Subcutaneous preadipocyte (primary cell): Measurements from ENCODE around the genes MBD3L5, MBD3L2, MCOLN1 and LRRC8E.

- CAGE, long polyA plus RNA, result no peak
Observed at GRCh38 chr19:6773100-6774168, 926 bp downstream of the VAV1 start.

DNA sequence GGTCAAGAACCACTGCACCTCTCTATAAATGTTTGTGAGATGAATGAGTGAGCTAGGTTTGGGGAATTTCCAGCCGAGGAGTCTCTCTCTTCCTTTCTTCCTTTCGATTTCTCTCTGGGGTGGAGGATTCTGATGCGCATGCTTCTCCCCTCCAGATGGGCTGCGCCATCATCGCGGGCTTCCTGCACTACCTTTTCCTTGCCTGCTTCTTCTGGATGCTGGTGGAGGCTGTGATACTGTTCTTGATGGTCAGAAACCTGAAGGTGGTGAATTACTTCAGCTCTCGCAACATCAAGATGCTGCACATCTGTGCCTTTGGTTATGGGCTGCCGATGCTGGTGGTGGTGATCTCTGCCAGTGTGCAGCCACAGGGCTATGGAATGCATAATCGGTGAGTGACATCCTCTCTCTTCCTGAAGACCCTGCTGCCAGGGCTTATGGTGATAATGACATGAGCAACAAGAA lies 38.9 kb downstream of the ADGRE1 start:
- CAGE, long polyA plus RNA, result no peak

DNA sequence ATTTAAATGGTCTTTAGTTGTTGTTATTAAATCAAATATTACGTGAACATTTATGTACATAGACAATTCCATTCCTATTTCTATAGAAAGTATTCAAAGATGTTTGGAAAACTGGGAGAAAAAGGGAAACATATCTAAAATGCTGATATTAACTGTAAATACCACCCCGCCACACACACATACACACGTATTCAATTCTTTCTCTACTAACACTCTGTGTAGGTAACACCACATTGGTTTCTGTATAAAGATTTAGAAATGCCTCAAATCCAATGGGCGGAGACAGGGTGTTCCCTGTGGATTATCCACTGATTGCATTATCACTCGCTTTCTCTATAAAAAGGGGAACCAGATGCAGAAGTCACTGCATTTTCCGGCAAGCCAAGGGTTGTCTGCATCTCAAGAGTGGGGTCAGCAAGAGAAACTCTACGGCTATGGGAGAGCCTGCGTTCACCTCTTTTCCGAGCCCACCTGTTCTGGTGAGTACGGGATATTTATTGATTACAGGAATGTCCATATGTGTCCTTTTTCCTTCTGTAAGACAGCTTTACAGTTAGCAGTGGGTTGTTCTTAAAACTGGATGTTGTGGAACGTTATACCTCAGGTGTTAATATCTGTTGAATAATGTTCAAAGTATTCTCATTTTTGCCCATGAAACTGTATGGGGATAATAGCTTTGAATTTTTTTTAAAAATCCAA lies at the start of gene MBD3L5:
MBD3L5 (plus strand) TSS at position 401 of the 699 bp plus-strand sequence.
- CAGE, long polyA plus RNA, result no peak

GRCh38 chr19:7048981-7049520 lies at the start of gene MBD3L2:
MBD3L2 (plus strand) TSS chr19:7049321.
- CAGE, long polyA plus RNA, result no peak

- CAGE, long polyA plus RNA, result no peak
Observed at GRCh38 chr19:7192200-7193106, 101.8 kb downstream of the INSR start.

DNA sequence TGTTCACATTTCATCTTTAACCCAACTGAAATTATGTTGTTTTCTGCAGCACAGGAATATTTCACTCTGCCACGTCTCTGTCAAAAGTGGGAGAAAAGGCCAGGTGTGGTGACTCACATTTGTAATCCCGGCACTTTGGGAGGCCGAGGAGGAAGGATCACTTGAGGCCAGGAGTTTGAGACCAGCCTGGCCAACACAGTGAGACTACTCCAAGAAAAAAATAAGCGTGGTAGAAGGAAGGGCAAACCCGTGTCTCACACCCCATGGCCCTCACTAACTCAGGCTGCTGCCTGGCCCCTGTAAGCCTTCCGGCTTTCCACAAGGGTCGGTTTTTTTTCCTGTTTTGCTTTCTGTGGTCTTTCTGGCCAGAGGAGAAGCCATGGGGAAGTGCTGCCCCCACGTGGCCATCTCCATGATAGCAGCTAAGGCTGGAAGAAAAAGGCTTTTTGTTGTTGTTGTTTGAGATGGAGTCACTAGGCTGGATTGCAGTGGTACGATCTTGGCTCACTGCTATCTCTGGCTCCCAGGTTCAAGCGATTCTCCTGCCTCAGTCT lies 7.8 kb upstream of the ARHGEF18 start:
- CAGE, long polyA plus RNA, result no peak

GRCh38 chr19:7390941-7391993 lies 42.5 kb downstream of the ARHGEF18 start:
- CAGE, long polyA plus RNA, result no peak

DNA sequence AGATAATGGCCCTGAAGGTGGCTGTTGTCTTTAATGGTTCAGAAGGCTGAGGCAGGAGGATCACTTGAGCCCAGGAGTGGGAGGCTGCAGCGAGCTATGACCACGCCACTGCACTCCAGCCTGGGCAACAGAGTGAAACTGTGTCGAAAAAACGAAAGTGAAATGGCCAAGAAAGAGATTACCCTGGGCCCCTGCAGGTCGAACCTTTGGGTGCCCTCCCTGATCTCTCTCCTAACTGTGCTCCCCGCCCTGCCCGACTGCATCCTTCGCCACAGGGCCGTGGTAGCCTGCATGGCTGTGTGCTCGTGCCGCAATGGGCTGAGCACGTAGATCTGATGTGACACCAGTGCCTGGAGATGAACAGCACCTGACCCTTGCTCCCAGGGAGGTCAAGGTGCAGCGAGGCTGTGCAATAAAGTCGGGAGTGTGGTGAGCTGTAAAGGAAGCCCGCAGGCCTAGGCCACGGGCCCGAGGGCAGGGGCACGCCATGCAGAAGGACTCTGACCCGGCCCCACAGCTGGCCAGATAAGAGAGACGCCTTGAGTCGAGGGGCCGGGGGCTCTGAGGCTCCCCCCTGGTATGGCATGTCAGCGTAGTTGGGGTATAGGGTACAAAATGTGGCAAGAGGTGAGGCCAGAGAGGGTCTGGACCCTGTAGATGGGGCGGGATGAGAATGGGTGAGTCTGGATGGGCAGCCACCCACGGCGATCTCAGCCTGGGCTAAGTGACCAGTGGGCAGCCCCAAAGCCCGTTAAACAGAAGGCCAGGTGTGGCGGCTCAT lies 60.1 kb downstream of the PEX11G start:
- CAGE, long polyA plus RNA, result no peak

GRCh38 chr19:7522097-7522878 lies at the start of gene MCOLN1:
MCOLN1 (plus strand) TSS chr19:7522624.
- CAGE, long polyA plus RNA, result no peak

DNA sequence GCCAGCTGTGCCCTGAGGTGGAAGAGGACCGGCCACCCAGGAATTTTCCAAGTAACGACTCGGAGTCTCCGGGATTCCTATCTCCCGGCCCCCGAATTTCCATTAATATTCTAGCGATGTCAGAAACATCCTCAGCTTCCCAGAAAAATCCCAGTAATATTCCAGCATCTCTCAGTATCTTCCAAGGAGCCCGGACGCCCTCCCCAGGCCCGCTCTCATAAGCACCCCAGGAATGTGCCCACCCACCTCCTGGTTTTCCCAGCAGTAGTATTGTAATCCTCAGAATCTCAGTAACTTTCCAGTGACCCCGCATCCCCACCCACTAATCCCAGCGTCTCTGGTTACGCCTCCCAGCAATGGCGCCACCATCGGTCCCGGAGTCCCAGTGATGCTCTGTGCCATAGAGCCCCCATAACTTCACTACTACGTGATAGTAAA lies 1.1 kb upstream of the PNPLA6 start:
- CAGE, long polyA plus RNA, result no peak

- CAGE, long polyA plus RNA, result no peak
Observed at GRCh38 chr19:7605062-7605817, 9.6 kb downstream of the CAMSAP3 start.

DNA sequence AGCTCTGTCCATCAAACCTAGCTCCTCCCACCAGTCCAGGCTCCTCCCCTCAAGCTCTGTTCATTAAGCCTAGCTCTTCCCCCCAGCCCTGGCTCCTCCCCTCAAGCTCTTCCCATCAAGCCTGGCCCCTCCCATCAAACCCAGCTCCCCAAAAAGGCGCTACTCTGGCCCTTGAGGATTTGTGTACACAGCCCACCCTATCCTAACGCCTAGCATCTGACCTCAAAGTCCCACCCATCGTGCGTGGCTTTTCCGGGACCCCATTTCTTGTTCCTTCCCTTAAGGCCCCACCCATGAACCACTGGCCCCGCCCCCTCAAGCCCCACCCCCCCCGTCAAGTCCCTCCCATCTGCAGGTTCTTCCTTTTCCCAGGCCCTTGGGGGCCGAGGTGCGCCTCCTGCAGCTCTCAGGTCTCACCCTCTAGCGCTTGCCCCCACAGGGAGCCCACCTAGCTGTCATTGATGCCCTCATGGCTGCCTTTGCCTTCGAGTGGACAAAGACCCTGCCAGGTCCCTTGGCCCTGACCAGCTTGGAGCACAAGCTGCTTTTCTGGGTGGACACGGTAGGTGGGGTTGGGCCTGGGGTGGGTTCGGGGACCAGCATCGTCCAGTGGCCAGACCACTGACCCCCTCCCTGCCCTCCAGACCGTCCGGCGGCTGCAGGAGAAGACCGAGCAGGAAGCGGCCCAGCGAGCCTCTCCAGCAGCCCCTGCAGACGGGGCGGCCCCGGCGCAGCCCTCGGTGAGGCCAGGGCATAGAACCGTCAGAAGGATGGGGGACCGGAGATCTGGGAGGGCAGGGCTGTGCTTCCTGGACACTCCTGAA lies 10.4 kb downstream of the CAMSAP3 start:
- CAGE, long polyA plus RNA, result no peak

GRCh38 chr19:7619732-7620684 lies 9.3 kb downstream of the XAB2 start:
- CAGE, long polyA plus RNA, result no peak

GRCh38 chr19:7705620-7706167 lies 3.8 kb upstream of the FCER2 start:
- CAGE, long polyA plus RNA, result no peak

- CAGE, long polyA plus RNA, result no peak
Observed at GRCh38 chr19:7787060-7787715, 24.1 kb downstream of the CLEC4M start.

DNA sequence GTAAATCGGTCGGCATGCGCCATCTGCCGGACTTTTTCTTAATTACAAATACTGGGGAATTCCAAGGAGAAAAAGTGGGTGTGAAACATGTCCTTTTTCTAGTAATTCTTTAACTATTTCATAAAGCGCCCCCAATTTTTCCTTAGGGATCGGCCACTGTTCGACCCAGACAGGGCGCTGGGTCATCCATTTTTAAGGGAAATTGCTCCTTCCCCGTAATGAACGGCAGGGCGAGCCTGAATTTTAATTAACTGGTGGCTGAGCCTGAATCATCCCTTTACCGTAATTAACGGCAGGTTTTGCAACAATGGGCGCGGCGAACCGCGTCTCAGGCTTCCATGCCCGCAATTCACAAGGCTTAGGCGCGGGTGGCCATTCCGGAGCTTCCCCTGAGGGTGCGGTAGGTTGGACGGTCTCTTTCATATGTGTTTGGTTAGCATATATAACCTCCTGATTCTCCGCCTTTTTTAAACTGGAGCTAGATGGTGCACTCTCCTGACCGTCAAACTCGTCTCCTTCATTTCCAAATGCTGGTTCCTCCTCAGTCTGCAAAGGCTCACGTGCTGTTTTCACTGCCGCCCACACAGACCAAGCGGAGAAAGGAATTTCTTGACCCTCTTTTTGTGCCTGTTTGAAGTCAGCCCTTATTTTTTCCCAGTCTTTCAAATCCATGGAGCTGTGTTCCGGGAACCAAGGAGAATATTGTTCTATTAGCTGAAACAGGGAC lies 30.1 kb upstream of the EVI5L start:
- CAGE, long polyA plus RNA, result no peak

GRCh38 chr19:7831414-7832079 lies 1.5 kb downstream of the EVI5L start:
- CAGE, long polyA plus RNA, result no peak

- CAGE, long polyA plus RNA, result no peak
Observed at GRCh38 chr19:7888226-7888827, at the start of gene LRRC8E. LRRC8E (plus strand) TSS chr19:7888510.

DNA sequence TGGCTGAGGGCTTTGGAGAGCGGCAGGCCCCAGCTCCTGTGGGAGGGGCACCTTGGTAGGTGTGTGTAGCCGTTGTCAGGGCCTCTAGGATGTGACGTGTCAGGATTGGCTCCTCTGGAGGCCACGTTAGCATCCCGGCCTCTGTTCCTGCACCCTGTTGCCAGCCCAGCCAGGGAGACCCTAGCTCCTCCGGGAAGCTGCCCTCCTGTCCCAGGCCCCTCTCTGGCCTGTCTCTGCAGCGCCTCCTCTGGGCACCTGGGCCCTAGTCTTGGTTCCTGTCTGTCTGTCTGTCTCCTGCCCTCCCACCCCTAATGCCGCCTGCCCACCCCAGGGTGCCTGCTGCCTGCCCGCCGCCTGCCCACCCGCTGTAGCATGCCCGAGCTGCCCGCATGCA lies 4.9 kb downstream of the MAP2K7 start:
- CAGE, long polyA plus RNA, result no peak

GRCh38 chr19:7910832-7911436 lies 3.7 kb upstream of the TGFBR3L start:
- CAGE, long polyA plus RNA, result no peak